GM19240 (cell line): ENCODE data around the genes SYPL2 and EPS8L3.

- RRBS: 4% methylated on average over 62 of the region's 107 CpGs
These were observed at the start of gene SYPL2 for GRCh38 chr1:109466377-109467412. TSS of gene SYPL2 (plus strand) at chr1:109466546.

DNA sequence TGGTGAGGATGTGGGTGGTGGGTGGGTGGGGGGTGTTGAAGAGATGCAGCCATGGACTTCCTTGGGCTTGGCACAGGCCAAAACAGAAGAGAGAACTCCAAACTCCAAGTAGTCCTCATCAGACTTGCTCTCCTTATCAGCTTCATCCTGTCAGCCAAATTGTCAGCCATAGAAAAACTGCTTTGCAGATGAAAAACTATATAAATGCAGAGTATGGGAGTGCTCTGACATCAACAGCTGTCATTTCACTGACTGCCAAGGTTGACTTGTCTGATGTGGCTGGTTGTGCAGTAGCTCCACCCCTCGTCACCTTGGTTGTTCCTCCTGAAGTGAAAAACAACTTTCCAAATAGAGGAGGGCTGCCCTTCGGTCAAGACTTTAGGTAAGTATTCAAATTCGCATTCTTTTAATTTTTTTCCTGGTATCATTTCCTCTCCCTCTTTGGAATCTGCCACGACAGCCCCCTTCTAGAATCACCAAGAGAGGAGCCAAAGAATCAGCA, 7.0 kb downstream of the AMIGO1 start:
- RRBS: no CpG with 5 or more reads among the region's 4 CpGs

DNA sequence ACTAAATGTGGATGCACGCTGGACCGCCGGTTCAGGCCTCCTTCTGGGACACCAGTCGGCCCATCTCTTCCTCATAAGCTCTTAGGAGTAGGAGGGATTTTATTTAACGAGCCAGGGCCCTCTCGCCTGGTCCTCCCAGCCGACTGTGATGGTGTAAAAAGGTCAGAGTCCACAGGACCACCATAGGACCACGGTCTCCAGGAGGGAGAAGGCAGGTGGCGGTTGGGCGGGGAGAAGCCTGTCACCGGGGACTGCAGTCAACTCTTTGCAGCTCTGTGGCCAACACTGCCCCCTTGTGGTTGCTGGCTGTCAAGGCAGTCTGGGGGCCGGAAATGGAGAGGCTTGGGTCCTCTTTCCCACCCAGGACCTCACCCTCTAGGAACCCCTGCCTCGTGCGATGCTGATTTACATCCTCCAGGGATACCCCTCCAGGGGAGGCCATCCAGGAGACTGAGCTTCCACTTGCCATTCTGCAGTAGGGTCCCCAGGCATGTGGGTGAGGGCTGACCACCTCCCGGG, 7.4 kb upstream of the GPR61 start:
- RRBS: 58% methylated on average over 5 of the region's 15 CpGs

DNA sequence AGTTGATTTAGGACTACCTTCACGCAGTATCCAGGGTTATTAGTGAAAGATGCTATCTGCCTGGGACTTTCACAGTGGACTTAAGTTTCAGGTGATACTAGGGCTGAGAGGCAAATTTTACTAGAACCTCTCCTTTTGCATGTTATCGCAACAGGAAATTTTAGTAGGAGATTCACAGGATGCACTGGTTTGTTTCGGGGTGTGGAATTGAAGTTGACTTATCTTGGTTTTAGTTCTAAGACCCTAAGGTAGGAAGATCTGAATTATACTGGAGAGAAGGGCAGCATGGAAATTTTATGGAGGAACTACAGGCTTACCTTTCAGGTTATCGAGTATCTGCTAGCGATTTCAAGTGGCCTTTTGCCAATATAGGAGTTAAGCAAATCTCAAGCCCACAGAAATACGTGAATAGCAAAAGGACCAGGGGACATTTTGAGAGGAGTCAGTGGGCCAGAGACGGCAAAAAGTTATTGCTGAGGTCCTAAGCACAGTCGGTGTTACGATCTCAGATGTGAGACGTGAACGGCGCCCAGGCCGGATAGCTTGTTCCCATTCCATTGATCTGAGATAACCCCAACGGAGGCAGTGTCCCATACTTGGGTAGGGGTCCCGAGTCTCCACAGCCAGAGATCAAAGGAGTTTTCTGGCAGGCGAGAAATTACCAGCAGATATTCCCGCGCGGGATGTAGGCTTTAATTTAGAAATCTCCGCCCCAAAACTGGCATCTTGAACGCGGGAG, 648 bp upstream of the GNAI3 start:
- RRBS: no CpG with 5 or more reads among the region's 22 CpGs

- RRBS: no CpG with 5 or more reads among the region's 28 CpGs
These were observed 12.5 kb upstream of the GSTM4 start for GRCh38 chr1:109643280-109643840.

DNA sequence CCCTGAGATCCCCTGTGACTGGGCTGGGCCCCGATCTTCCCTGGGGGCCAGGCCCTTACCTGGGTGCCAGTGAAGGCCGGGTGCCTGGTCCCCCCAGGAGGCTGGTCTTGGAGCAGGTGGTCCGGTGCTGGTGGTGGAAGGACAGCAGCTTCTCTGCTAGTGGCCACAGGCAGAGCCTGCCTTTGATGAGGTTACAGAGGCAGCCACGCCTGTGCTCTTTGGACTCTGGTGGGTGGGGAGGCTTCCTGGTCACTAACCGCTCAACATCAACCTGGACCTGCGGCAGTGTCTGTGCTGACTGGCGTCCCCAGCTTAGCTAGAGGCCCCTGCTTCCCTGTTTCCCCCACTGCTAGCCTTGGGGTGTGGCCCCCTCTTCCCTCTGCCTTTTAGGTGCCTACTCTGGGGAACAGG, at the start of gene EPS8L3:
Gene EPS8L3, minus strand, starts transcription at position 161 of the 411 bp plus-strand sequence.
- RRBS: 80% methylated on average over 2 of the region's 7 CpGs

GRCh38 chr1:109821986-109822810, 58.5 kb upstream of the EPS8L3 start:
- RRBS: no CpG with 5 or more reads among the region's 13 CpGs

GRCh38 chr1:109864019-109864796, 46.4 kb upstream of the CSF1 start:
- RRBS: no CpG with 5 or more reads among the region's 5 CpGs

- RRBS: no CpG with 5 or more reads among the region's 3 CpGs
These were observed 9.0 kb upstream of the CSF1 start for GRCh38 chr1:109901575-109902197.

DNA sequence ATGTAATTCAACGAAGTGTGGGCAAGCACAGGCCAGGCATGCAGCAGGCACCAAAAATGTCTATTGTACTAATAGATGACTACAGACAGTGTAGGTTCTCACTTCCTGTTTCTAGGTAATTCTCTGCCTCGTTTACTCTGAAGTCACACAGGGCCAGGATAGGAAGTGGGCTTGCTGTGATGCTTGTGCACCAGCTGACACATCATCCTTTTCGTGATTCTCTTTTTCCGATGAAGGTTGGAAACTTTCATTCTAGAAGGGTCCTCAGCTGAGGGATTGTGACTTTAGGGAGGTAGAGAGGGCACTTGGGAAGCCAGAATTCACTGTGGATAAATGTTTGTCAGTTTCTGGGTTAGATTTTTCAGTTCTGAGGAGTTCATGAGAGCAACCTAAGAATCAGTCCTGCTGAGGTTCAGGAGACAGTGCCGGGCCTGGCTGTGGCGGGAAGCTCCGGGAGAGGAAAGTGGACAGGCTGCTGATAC, 4.4 kb upstream of the CSF1 start:
- RRBS: no CpG with 5 or more reads among the region's 7 CpGs

DNA sequence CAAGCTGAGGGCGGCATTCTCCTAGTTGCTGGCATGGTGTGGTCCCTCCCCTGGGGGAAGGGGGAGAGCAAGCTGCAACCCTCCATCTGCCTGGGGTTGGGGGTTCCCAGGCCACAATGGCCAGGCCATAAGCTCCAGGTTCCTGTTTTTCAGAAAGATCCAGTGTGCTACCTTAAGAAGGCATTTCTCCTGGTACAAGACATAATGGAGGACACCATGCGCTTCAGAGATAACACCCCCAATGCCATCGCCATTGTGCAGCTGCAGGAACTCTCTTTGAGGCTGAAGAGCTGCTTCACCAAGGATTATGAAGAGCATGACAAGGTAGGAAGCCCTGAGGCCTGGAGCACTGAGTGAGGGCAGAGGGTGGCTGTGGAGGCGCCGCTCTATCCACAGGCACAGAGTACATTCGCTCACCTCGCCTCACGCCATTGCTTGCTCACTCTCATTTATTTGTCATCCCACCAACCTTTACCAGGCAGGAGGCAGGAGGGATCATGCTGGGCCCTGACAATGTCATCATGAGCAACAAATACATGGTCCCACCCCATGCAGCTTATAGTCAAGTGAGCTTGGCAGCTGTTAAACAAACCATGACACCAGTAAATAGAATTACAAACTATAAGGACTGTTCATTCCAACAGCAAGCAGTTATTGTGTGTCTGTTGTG, 6.6 kb downstream of the CSF1 start:
- RRBS: no CpG with 5 or more reads among the region's 8 CpGs

- RRBS: no CpG with 5 or more reads among the region's 8 CpGs
These were observed 17.2 kb downstream of the CSF1 start for GRCh38 chr1:109927707-109928491.

DNA sequence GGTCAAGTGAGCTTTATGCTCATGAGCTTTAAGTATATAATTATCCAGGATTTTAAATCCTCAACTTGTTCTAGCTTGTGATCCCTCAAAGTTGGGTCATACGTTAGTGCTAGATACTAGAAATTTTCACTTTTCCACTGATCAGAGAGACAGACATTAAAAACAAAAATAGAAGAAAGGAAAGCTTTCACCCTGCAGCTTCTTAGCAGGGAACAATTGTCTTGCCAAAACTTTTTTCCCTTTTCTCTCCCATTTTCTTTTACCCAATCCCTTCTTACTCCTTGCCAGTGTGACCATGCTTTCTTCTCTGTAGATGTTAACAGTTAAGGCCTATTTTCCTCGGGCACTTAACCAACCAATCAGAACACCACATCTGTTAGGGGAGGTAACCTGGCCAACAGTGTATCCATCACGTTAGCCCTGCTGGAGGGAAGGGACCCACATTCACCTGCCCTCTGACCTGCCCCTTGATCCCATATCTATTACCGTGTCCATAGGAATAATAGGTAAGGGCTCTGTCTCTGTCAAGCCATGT, 11.3 kb upstream of the STRIP1 start:
- RRBS: no CpG with 5 or more reads among the region's 4 CpGs

DNA sequence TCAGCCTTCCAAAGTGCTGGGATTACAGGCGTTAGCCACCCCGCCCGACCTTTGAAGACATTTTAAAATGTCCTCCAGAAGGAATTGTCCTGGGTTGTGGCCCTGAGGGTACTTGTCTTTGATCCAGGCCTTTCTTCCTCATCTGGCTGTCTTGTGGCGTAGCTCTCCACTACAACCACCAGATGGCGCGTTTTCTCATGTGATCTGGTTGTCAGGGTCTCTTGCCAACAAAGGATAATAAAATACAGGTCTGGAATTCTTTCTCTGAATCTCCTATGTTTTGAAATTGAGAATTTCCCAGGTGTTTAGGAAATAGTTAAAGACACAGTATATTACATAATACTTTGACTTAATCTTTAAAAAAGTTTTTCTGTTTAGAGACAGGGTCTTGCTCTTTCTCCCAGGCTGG, 4.8 kb upstream of the STRIP1 start:
- RRBS: no CpG with 5 or more reads among the region's 6 CpGs

DNA sequence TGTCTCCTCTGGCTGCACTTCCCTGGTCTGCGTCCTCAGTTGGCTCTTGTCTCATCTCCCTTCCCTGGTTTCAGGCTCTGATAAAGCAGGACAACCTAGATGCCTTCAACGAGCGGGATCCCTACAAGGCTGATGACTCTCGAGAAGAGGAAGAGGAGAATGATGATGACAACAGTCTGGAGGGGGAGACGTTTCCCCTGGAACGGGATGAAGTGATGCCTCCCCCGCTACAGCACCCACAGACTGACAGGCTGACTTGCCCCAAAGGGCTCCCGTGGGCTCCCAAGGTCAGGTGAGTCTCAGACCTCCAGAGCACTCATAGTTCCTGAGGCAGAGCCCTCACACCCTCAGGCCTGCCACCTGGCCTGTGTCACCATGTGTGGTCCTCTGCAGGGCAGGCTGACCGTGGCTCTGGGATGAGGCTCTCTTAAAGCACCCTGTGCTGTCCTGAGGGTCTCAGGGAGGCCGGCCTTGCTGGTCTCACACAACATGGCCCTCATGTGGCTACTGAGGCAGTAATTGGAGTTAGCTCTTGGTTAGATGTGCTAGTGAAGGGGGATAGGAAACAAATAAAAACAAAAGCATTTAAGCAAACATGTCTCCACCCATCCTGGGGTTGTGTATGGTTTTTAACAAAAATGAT, 9.3 kb downstream of the STRIP1 start:
- RRBS: no CpG with 5 or more reads among the region's 10 CpGs

GRCh38 chr1:110050607-110051005, 16.2 kb downstream of the STRIP1 start:
- RRBS: no CpG with 5 or more reads among the region's 2 CpGs

DNA sequence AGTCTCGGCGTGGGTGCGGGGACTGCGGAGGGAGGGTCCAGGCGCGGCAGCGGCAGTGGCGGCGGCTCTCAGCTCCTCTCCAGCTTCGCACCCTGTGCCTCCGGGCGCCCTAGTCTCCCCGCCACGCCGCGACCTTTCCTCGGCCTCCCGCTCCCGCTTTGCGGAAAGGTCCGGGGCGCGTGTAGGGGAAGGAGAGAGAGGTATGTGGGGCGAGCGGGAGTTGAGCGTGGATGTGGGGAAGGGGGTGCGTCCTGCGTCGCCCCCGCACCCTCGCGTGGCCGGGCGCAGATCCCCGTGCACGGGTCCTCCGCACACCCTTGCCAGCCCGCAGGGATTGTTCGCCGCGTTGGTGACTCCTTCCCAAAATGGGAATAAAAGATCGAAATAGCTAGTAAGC, 13.4 kb upstream of the ALX3 start:
- RRBS: 2% methylated on average over 13 of the region's 42 CpGs

DNA sequence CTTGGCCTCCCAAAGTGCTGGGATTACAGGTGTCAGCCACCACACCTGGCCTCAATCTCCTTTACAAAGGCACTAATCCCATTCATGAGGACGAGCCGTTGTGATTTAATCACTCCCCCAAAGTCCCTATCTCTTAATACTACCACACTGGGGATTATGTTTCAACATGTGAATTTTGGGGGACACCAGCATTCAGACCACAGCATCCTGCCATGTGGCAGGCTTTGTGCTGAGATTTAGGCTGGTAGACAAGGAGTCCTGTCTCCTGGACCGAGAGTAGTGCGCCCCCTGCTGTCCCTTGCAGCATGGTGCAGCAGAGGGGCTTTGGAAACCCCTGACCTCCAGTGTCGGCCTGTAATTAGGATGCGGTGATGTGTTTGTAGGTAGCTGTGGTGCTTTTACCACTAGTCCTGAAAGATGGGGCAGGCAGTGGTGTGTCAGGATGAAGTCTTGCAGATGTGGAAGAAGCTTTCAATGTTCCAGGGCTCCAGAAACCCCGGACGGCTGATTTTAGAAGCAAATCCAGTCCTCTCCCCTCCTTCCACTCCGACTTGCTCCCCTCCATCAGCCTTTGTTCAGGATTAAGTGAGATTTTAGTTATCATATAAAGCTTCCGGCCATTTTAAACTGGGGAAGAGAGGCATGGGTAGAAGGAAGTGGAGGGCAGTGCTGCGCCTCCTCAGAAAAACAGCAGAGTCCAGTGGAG, 4.2 kb downstream of the UBL4B start:
- RRBS: 17% methylated on average over 1 of the region's 11 CpGs

DNA sequence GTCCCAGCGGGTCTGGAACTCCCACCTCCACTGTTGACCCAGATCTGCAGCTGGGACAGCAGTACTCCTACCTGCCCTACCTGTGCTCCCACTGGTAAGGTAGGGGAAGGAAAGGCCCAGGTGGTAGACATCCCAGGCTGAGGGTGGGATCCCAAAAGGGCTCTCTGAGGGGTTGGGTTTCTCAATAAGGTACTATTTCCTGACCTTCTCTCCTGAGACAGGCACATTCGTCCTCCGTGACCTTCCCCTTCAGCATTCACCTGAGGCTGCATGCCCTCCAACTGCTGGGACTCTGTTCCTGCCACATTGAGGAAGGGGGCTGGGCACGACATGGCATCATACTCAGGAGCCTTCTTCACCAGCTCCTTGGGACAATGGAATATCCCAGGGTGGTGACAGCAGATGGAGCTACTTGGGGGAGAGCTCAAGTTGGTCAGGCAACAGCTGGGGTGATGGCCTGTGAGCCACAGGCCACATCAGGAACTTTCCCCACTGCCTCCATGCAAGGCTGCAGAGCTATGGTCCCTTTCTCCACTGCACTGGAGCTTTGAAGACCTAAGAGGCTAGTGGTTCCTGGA, 22.0 kb downstream of the KCNC4 start:
- RRBS: no CpG with 5 or more reads among the region's 4 CpGs